Uterus (tissue), 7 donors: ENCODE data around the genes PRSS23 and TRIM64B.

- PRO-cap, 4 experiments: no peak in any of the 4 experiments
- RAMPAGE, long total RNA, 2 experiments: start-site peak on the minus strand in 1 of 2 experiments, at chr11:84098993-84099033 at its widest, 5 reads per replicate
- RRBS: no CpG with 5 or more reads among the region's 1 CpG
Observed at GRCh38 chr11:84098834-84099222, 812.7 kb upstream of the CCDC90B start.

DNA sequence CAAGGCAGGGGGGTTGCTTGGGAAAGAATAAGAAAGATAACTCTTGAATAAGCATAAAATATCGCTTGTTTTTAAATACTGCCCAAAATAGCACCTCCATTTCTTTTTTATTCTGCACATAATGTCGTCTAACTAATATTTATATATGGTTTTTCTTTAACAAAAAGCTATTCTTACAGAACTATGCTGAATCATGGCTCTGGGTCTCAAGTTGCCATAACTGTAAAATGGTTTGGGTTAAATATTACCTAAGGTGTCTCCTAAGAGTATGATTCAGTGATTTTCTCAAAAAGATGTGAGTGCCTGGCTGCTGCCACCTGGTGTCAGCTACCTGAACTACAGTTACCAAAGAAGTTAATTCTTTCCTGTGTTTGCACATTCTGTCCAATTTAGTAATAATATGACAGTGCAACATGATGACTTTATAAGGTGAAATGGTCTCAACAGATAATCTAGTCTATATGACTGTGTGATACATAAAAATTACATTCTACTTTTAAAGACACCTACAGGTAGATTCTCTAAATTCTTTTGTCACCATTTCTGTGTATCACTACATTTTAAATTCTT, 1062.6 kb downstream of the DLG2 start:
- PRO-cap, 4 experiments: no peak in any of the 4 experiments
- RAMPAGE, long total RNA, 2 experiments: no peak in any of the 2 experiments
- RRBS: no CpG with 5 or more reads among the region's 2 CpGs

GRCh38 chr11:84720584-84721573, 906.3 kb downstream of the DLG2 start:
- PRO-cap, 4 experiments: no peak in any of the 4 experiments
- RAMPAGE, long total RNA, 2 experiments: no peak in any of the 2 experiments
- RRBS: 2% methylated on average over 6 of the region's 32 CpGs

DNA sequence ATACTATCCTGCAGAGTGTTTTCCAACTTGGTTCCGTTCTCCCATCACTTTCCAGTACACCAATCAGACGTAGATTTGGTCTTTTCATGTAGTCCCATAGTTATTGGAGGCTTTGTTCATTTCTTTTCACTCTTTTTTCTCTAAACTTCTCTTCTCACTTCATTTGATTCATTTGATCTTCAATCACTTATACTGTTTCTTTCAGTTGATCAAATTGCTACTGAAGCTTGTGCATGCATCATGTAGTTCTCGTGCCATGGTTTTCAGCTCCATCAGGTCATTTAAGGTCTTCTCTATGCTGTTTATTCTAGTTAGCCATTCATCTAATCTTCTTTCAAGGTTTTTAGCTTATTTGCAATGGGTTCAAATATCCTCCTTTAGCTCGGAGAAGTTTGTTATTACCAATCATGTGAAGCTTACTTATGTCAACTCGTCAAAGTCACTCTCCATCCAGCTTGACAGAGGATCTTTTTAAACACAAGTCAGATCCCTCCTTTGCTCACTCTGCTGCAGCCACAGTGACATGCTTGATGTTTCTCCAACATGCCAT, 119.3 kb downstream of the DLG2 start:
- PRO-cap, 4 experiments: no peak in any of the 4 experiments
- RAMPAGE, long total RNA, 2 experiments: no peak in any of the 2 experiments
- RRBS: no CpG with 5 or more reads among the region's 5 CpGs

DNA sequence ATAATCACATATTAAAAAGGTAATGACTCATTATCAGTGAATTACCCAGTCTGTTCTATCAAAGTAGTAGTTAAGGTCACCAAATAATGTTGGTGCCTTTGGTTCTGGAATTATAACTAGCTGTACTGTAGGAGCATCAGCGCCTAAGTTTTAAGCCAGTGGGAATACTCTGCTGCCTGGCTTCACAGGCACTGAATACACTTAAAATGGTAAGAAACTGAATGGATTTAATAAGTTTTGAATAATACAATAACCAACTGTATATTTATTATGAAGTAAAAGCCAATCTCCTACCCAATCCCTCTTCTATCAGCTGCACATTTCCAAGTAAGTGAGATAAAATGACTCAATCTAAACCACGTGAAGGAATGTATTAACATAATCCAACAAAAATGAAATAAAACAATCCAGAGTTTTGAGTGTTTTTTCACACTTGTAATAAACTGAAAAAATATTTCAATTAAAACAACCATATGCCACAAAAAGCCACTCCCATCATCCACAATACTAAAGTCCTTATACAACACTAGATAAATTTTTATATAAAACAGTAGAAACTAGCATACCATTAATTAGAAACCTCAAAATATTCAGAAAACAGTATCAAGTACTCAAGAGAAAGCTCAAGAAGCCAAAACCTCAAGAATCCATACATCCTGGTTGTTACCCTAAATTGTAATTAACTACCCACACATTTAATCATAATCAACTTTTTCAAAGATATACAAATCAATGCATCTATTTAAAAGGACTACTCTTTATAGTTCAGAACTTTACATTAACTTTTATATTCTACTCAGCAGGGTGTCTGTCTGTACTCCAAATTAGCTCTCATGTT, 5.4 kb downstream of the CREBZF start:
- PRO-cap, 4 experiments: no peak in any of the 4 experiments
- RAMPAGE, long total RNA, 2 experiments: no peak in any of the 2 experiments
- RRBS: no CpG with 5 or more reads among the region's 2 CpGs

DNA sequence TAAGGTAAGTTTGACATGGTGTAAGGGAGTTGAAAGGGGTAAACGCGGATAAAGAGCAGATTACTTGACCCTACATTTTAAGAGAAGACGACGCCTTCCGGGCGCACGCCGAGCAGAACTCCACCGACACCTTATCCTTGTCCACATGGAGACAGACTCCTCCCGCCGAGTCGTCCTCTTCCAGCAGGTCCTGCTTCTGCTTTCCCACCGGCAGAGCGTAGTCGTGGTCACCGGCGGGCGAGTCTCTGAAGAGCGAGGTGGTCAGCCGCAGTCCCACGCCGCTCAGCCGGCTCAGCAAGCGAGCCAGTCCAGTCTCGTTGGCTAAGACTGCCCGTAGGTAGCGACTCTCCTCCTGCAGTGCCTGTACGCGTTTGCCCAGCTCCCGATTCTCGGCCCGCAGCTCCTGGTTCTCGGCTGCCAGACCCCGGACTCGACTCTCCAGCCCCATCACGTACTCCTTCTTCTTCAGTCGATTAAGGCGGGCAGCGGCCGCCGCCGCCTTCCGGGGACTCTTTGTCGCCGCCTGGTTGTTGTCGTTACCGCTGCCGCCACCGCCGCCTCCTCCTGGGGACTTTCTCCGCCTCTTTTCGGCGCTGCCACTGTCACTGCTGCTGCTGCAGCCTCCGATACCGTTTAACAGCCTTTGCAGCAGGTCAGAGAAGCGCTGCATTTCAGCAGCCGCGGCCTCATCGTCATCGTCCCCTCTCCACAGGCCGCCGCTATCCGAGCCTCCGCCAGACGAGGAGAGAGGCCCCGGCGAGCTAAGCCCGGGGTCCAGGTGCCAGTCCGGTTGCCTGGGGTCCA, 986 bp downstream of the CREBZF start:
- PRO-cap, 4 experiments: peak in 3 of 4 experiments; most common plus-strand start position 636 of the sequence (in 3); most common minus-strand start position 432 of the sequence (in 1)
- RAMPAGE, long total RNA, 2 experiments: no peak in any of the 2 experiments
- RRBS: 3% methylated on average over 27 of the region's 69 CpGs

DNA sequence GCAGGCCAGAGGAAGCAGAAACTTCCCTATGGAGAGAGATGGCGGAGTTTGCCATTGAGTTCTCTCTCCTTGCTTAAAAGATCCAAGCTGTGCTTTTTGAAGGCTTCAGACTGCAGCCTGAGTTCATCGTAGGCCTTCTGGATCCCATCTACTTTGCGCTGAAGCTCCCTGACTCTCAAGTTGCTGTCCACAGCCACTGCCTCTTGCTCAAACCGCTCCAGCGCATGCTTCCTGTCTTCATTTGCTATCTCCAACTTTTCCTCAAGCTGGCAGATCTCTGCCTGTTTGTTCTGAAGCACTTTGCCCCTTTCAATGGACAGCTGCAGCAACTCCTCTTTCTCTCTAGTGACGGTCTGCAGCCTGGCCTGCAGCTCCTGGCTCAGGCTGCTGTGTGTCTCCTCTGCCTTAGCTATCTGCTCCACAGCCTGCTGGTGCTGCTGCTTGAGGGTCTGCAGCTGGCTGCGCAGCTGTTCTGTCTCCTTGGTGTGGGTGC, 969 bp downstream of the CCDC89 start:
- PRO-cap, 4 experiments: peak in 2 of 4 experiments; most common plus-strand start position 345 of the sequence (in 1); most common minus-strand start position 415 of the sequence (in 1)
- RAMPAGE, long total RNA, 2 experiments: no peak in any of the 2 experiments
- RRBS: no CpG with 5 or more reads among the region's 7 CpGs

- PRO-cap, 4 experiments: no peak in any of the 4 experiments
- RAMPAGE, long total RNA, 2 experiments: no peak in any of the 2 experiments
- RRBS: 13% methylated on average over 3 of the region's 11 CpGs
Observed at GRCh38 chr11:85810454-85810785, 521 bp downstream of the SYTL2 start.

GRCh38 chr11:86027258-86028154, 41.4 kb downstream of the PICALM start:
- PRO-cap, 4 experiments: no peak in any of the 4 experiments
- RAMPAGE, long total RNA, 2 experiments: no peak in any of the 2 experiments
- RRBS: no CpG with 5 or more reads among the region's 10 CpGs

DNA sequence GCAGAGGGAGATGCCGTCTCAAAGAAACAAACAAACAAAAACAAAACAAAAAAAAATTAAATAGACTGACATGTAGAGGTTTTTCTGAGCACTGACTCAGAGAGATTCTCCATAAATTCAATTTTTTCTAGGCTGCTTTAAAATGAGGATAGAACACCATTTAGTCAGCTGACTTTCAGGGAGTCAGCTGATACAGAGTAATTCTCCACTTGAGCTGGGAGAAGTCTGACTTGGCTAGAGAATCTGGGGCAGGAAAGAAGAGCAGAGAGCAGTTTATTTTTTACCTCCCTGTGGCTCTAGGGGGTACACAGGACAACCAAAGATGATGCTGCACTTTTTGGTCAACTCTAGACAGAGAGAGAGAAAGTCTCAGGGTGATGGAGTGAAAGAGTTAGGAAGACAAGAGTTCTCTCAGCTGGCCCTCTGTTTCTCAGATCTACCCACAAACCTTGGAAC, 67.3 kb upstream of the EED start:
- PRO-cap, 4 experiments: no peak in any of the 4 experiments
- RAMPAGE, long total RNA, 2 experiments: no peak in any of the 2 experiments
- RRBS: no CpG with 5 or more reads among the region's 1 CpG

DNA sequence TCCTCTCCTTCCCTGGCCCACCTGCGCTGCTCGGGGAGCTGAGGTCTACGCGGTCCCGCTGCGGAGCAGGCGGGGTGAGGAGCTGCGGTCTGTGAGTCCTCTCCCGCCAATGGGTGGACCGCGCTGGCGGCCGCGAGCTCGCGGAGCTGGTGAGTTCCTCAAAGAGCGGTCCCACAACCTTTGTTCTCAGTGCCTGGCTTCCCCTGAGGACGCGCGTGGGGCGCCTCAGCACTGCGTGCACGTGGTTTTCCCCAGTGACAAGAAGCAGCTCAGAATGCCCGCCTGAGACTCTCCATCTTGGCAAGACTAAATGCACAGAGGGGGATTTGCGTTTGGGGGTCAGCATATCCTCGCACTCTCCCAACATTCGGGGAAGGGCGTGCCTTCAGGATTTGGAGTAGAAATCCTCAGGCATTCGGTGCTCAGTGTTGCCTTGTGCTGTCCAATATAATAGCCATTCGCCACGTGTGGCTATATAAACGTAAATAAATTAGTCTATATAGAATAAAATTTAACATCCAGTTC, 128.0 kb upstream of the PRSS23 start:
- PRO-cap, 4 experiments: peak in 4 of 4 experiments; most common plus-strand start position 189 of the sequence (in 4); most common minus-strand start position 76 of the sequence (in 2)
- RAMPAGE, long total RNA, 2 experiments: no peak in any of the 2 experiments
- RRBS: no CpG with 5 or more reads among the region's 32 CpGs

DNA sequence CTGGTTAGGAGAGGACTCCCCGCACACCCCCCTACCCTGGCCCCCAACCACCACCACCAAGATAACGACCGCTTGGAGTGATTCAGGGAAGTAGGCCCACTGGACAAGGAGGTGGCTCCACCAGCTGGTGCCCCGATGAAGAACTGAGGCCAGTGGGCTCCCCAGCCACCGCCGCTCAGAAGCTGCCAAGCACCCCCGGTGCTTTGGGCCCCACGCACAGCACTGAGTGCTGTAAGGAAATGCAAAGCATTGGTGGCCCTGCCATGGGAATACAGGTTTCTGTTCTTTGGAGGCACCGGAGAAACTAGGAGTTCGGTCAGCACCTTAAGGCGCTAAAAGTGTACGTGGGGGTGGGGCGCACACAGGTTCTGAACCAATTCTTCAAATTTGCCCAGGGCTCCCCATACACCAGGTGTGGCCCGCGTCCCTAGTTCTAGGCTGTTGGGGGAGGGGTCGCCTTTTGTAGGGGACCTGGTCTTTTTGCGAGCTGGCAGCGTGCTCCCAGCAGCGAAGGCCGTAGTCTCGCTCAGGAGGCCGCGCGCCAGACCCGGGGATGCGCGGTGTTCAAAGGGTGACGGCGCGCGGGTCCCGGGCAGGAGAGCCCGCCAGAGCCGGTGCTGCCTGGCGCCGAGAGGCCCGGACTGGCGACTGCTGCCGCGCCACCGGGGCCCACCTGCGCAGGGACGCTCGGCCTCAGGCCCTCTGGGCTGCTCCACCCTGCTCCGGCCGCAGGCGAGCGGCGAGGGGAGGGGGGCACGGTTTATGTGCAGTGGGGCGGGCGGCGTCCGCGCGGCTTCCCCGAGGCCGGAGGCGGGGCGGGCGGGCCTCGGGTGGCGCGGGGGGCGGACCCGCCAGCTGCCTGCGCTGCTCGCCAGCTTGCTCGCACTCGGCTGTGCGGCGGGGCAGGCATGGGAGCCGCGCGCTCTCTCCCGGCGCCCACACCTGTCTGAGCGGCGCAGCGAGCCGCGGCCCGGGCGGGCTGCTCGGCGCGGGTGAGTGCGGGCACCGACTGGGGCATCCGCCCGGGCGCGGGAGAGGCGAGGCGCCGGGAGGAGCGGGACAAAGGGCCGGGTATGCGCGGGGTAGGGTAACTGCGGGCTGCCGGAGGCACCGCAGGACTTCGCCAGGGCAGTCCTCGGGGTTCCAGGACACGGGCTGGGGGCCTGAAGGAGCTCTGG, at the start of gene PRSS23:
Gene PRSS23, plus strand, starts transcription at position 883 of the 1,178 bp plus-strand sequence.
- PRO-cap, 4 experiments: peak in 4 of 4 experiments; most common plus-strand start position 885 of the sequence (in 2); most common minus-strand start position 704 of the sequence (in 4)
- RAMPAGE, long total RNA, 2 experiments: start-site peak on the plus strand in 1 of 2 experiments, centred at position 897 of the sequence, 43 reads per replicate
- RRBS: 6% methylated on average over 38 of the region's 106 CpGs

- PRO-cap, 4 experiments: peak in 3 of 4 experiments; most common plus-strand start chr11:86801524 (in 1); most common minus-strand start chr11:86801529 (in 2)
- RAMPAGE, long total RNA, 2 experiments: no peak in any of the 2 experiments
- RRBS: no CpG with 5 or more reads among the region's 6 CpGs
Observed at GRCh38 chr11:86801370-86802223, 1.3 kb downstream of the PRSS23 start.

DNA sequence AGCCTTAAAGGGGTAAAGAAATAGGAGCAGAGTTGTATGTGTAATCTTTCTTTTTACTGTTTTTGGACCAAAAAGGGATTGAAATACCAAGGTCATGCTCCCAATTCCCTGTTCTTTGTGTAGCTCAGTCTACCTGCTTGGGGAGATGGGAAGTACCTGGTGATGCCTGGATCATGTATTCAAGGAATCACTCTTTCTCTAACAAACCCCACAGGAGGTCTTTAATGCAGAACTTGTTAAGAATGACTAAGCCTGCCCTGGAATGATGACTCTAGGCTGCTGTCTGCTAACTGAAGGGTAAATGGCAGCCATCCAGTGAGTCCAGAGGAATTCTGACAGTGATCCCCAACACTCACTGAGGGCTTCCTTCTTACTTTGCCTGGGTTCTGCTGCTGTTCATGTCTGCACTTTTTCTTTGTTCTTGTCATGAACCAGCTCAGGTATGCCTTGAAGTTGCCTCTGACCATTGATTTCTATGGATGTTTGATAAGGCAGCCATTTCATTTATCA, 11.3 kb downstream of the PRSS23 start:
- PRO-cap, 4 experiments: no peak in any of the 4 experiments
- RAMPAGE, long total RNA, 2 experiments: no peak in any of the 2 experiments

DNA sequence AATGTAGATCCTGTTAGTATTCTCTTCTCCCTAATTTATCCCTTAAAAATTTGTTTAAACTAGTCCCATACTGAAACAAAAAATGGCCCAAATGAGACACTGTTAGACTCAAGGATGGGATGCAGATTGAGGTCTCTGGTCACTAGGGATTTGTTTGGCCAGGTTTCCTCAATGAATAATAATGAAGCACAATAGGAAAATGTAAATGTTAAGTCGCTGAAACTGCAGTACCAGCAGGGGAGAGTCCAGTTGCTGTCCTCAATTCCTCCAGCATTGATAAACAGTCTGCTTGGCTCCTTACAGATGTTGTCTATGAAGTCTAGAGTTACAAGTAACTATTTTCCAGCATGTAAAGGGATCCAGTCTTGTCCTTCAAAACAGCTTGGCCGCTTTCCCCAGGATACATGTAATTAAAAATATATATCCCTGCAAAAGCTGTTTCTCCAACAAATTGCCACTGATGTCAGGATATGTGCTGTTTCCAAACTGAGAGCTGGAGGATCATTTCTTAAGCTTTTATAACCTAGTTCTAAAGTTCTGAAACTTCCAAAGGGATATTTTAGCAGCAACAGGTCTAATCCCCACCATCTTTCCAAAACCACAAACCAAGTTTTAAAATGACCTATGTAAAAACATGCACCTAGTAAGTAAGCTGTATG, 2.2 kb downstream of the FZD4 start:
- PRO-cap, 4 experiments: peak in 3 of 4 experiments; most common plus-strand start position 227 of the sequence (in 3)
- RAMPAGE, long total RNA, 2 experiments: no peak in any of the 2 experiments
- RRBS: no CpG with 5 or more reads among the region's 2 CpGs

GRCh38 chr11:87207565-87208550, 170.1 kb downstream of the TMEM135 start:
- PRO-cap, 4 experiments: no peak in any of the 4 experiments
- RAMPAGE, long total RNA, 2 experiments: no peak in any of the 2 experiments
- RRBS: no CpG with 5 or more reads among the region's 6 CpGs

GRCh38 chr11:87302838-87303180, 265.1 kb downstream of the TMEM135 start:
- PRO-cap, 4 experiments: no peak in any of the 4 experiments
- RAMPAGE, long total RNA, 2 experiments: no peak in any of the 2 experiments
- RRBS: no CpG with 5 or more reads among the region's 1 CpG

- PRO-cap, 4 experiments: no peak in any of the 4 experiments
- RAMPAGE, long total RNA, 2 experiments: no peak in any of the 2 experiments
- RRBS: no CpG with 5 or more reads among the region's 2 CpGs
Observed at GRCh38 chr11:89878423-89878661, at the start of gene TRIM64B. Gene TRIM64B (minus strand): TSS chr11:89878487.

DNA sequence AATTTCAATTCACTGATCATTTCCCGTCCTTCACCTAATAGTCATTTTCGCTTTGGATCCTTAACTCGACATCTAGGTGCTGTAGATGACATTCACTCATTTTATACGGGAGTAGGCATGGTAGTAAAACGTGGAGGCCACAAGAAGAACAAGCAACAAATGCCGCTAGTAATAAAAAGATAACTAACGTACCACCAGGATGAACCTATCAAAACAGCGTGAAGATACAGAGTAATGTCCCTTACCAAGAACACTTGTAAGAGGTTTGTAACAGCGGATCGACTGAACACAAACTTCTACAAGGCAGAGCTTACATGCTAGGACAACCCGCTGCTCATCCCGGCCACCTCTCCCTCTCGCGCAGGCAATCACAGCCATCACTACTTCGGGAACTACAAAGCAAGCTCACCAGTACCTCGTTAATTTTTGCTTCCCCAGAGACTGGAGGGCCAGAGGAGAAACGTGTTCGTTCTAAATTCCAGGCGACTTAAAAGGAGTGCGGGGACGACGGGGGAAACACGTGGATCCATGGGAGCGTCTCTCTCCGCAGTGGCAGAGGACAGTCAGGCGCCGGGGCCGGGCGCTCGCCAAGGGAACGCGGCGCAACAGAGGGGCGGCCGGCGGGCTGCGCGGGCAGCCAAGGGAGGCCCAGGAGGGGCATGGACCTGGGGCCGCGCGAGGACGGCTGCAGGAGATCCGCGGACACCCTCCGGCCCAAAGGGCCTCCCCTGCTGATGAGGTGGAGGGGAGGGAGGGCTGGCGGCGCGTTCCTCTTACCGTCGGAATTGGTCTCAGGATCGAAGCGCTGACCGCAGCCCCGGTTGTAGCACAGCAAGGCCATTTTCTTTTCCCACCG, 507 bp downstream of the CHORDC1 start:
- PRO-cap, 4 experiments: peak in 3 of 4 experiments; most common plus-strand start position 306 of the sequence (in 2); most common minus-strand start position 284 of the sequence (in 1)
- RAMPAGE, long total RNA, 2 experiments: no peak in any of the 2 experiments
- RRBS: 2% methylated on average over 19 of the region's 55 CpGs

GRCh38 chr11:92226056-92226618, 1.5 kb downstream of the FAT3 start:
- PRO-cap, 4 experiments: peak in 1 of 4 experiments; most common minus-strand start chr11:92226183 (in 1)
- RAMPAGE, long total RNA, 2 experiments: no peak in any of the 2 experiments
- RRBS: 2% methylated on average over 10 of the region's 35 CpGs